Islet of Langerhans (tissue), 1 donor: ENCODE data around the genes SHLD1 and PAK5.

- RRBS, result 20% methylated on average over 19 of the region's 42 CpGs
These were observed 106.7 kb downstream of the GPCPD1 start for GRCh38 chr20:5503770-5504800.

DNA sequence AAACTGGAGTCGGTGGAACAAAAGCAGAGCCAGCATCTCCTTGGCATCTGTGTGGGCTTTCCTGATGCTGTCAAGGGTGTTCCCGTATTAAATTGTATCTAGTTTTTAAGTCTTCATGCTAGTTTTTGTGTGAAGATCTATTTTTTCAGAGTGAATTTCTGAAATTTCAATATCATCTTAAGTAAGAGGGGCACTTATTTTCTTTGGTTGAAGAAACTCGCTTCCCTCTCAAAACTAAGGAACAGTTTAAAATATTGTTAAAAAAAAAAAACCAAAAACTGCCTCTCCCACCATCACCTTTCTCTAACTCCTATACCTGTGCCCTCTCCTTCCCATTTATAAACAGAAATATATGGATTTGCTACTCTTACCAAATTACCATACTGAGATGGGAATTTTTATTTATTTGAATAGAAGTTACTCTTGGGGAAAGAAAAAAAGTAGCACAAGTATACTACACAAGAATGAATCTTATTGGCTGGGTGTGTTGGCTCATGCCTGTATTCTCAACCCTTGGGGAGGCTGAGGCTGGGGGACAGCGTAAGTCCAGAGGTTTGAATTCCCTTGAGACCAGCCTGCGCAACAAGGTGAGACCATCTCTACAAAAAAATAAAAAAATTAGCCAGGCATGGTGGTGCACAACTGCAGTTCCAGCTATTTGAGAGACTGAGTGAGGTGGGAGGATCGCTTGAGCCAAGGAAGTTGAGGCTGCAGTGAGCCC lies 46.6 kb downstream of the GPCPD1 start:
- RRBS, result no CpG with 5 or more reads among the region's 6 CpGs

DNA sequence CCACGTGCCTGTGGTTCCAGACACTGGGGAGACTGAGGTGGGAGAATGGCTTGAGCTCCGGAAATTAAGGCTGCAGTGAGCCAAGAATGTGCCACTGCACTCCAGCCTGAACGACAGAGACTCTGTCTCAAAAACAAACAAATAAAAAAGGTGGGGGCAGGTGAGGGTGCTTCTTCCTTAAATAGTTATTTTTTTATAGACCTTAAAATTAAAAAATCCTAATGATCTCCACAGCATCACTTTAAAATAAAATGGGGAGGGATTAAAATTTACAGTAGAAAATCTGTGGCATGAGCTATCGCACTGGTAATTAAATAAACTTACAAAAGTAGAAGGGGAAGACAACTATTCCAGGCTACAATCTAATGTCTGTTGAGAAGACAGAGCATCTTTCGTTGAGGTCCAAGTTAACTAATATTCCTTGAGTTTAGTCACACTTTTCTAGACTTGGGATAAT lies 36.2 kb downstream of the GPCPD1 start:
- RRBS, result no CpG with 5 or more reads among the region's 5 CpGs

- RRBS, result no CpG with 5 or more reads among the region's 6 CpGs
These were observed 26.2 kb downstream of the GPCPD1 start for GRCh38 chr20:5584486-5585122.

DNA sequence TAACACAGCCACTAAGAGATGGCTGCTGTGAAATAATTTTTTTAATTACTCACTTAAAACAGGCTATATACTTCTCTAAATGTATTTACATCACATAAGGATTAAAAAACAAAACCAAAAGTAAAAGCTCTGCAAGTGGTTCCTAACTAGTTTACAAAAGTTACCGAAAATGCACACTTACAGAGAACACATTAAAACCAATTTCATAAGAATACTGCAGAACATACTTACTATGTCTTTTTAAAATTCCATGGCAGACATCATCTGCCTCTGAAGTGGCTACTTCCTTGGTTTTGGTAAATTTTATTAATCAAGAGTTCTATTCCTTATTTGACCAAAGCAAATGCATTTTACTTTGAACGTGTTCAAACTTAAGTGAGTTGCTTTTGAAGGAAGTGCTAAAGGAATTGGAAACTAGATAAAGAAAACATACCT lies 17.9 kb downstream of the GPCPD1 start:
- RRBS, result no CpG with 5 or more reads among the region's 2 CpGs

DNA sequence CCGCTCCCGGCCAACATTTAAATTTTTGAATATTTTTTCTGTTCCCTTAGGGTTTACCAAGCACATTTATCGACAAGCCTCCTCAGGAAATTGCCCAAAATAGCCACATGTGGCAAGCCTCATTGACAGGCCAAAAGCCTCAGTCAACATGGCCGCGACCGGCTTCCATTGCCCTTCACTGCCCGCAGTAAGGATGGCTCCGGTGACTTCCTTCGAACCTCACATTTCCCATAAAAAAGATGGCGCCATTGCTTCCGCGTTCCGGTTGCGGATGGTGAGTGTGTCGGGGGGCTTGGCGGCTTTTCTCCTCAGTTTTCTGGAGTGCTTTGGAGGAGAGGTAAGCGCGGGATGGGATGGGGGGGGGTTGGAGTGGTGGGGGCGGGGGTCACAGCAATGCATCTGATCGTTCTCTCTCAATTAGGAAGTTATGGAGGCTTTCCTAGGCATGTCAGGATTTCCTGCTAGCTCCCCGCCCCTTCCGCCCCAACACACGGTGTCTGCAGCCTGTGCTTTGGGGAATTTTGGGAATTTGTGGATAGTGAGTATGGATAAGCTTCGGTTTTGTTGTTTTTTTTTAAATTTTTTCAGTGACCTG lies at the start of gene SHLD1:
SHLD1 (plus strand) TSS at position 259 of the 595 bp plus-strand sequence.
- RRBS, result 9% methylated on average over 6 of the region's 24 CpGs

DNA sequence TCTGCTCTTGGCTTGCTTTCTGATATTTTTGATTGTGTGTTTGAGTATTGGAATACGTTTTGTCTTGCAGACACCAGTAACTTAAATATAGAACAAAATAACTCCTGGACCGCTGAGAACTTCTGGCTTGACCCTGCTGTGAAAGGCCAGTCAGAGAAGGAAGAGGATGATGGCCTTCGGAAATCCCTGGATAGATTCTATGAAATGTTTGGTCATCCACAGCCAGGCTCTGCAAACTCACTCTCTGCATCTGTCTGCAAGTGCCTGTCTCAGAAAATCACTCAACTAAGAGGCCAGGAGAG lies 48.4 kb upstream of the CHGB start:
- RRBS, result no CpG with 5 or more reads among the region's 3 CpGs

GRCh38 chr20:6731939-6732498 lies 35.5 kb upstream of the BMP2 start:
- RRBS, result no CpG with 5 or more reads among the region's 4 CpGs

DNA sequence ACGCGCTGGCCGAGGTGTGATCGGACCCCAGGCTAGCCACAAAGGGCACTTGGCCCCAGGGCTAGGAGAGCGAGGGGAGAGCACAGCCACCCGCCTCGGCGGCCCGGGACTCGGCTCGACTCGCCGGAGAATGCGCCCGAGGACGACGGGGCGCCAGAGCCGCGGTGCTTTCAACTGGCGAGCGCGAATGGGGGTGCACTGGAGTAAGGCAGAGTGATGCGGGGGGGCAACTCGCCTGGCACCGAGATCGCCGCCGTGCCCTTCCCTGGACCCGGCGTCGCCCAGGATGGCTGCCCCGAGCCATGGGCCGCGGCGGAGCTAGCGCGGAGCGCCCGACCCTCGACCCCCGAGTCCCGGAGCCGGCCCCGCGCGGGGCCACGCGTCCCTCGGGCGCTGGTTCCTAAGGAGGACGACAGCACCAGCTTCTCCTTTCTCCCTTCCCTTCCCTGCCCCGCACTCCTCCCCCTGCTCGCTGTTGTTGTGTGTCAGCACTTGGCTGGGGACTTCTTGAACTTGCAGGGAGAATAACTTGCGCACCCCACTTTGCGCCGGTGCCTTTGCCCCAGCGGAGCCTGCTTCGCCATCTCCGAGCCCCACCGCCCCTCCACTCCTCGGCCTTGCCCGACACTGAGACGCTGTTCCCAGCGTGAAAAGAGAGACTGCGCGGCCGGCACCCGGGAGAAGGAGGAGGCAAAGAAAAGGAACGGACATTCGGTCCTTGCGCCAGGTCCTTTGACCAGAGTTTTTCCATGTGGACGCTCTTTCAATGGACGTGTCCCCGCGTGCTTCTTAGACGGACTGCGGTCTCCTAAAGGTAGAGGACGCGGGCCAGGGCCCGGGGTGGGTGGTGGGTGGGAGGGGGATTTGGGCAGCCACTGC lies 815 bp downstream of the BMP2 start:
- RRBS, result 3% methylated on average over 11 of the region's 81 CpGs

GRCh38 chr20:7939474-7939722 lies 860 bp downstream of the HAO1 start:
- RRBS, result no CpG with 5 or more reads among the region's 1 CpG

- RRBS, result no CpG with 5 or more reads among the region's 11 CpGs
These were observed 39.2 kb downstream of the TMX4 start for GRCh38 chr20:7980138-7981025.

DNA sequence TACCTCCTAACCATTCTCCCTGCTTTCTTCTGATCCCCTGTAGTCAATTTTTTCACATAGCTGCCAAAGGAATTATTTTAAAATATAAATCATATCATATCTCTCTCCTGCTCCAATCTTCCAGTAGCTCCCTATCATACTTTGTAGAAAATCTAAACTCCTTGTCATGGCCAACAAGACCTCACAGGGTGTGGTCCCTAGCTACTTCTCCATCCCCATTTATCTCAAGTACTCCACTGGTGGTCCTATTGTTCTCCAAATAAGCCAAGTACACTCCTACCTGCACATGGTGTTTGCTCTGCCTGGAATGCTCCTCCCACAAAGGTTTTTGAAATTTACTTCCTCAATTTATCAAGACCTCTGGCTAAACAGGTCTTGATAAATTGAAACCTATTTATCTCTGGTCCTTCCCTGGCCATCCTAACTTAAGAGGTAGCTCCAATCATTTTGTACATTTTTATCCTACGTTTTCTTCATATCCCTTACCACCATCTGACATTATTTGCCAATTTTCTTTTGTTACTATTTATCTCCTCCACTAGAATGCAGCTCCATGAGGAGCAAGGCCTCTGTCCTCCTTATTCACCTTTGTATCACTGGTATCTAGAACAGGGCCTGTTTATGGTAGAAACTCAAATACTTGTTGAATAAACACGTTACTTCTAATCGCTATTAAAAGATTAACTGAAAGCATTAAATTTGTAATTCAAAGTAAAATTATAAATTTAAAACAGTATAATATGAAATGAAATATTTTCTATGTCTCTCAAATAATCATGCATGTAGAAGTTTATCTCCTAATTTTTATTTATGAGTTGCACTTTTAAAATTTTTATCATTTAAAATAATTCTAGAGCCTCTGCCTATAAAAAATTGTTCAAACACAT lies 11.9 kb downstream of the TMX4 start:
- RRBS, result no CpG with 5 or more reads among the region's 3 CpGs

DNA sequence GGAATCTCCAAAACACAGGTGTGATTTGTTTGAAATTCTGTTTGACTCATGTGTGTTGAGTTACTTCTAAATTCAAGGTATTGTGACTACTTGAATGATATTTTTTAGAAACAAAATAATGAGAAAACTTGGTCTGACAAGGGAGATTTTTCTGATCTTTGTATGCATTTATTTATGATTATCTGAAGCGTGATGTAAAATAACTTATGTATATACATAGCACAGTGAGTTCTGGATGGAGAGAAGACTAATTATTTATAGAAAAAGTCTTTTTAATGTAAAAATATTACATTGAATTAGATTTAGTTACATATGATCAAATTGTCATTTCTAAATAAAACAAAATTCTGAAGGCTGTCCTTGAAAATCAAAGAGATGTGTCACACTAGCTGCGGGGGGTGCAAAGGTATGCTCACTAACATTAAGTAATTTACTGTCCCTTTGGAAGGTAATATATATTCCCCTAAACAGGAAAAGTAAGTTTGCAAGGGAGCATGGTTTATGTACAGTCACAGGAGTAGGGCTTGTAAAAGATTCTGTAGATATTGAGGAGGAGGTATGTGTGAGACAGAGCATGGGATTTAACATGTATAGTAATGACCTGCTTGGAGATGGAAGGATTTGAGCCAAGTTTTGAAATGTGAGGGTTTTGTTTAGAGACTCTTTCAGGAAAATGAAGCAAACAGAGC lies 284.2 kb downstream of the PLCB1 start:
- RRBS, result no CpG with 5 or more reads among the region's 2 CpGs

DNA sequence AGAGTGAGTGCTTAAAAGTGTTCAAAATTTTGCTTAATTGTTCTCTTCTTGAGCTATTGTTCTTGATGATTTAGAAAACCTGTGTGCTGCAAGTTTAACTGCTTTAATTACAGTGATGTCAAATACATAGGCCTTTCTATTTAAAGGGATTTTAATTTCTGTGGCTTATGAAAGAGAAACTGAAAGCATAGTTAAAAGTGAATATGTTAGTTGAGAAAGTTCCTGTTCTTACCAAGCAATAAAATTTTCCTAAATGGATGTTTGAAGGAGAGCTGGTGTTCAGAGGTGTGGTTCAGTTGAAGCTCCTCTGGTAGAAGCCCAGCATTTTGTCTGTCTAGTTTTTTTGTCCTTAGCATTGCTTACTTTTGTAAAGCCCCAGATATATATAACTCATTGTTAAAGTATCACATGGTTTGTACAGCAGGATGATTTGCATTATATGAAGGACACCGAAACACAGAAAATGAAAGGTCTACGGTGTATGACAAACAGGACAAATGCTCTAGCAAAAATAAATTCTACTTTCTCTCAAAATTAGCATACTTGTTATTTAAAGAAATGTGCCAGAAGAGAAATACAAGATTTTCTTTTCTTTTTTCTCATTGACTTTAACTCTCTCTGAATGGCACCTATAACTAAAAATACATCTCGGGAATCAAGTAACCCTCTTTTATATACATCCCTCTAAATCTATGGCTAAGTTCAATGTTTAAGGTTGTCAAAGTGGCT lies 466.1 kb upstream of the PLCB4 start:
- RRBS, result no CpG with 5 or more reads among the region's 3 CpGs

DNA sequence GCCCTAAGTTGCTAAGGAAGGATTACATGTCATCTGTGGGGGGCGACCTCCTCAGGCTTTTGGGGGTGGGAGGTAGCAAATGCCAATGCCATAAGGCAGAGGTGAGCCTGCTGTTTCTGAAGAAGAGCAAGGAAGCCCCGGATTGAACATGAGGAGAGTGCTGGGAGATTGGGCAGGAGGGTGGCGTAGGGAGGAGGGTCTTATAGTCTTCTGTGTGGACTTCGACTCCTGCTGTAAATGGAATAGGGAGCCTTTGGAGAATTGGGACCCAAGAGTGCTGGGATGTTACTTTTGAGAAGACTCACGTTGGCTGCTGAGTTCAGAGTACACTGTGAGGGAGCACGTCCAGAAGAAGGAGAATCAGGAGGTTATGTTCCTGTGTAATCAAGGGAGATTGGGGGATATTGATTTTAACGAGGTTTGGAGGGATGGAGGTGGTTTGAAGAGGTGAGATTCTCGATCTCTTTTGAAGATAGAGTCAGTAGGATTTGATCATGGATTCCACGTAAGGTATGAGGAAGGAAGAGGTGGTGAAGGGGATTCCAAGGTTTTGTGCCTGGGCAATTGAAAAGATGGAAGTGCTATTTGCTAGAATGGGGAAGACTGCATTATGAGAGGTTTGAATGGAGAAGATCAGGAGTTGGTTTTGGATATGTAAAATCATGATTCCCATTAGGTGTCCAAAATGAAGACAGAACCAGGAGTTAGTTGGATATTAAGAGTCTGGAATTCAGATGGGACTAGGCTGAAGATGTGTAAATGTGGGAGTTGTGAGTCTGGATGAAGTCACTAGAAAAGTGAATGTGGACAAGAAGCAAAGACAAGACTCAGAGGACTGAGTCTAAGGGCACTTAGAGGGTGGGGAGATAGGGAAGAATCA lies 38.8 kb downstream of the PLCB4 start:
- RRBS, result no CpG with 5 or more reads among the region's 9 CpGs

GRCh38 chr20:9261713-9262301 lies 192.9 kb downstream of the PLCB4 start:
- RRBS, result no CpG with 5 or more reads among the region's 3 CpGs

DNA sequence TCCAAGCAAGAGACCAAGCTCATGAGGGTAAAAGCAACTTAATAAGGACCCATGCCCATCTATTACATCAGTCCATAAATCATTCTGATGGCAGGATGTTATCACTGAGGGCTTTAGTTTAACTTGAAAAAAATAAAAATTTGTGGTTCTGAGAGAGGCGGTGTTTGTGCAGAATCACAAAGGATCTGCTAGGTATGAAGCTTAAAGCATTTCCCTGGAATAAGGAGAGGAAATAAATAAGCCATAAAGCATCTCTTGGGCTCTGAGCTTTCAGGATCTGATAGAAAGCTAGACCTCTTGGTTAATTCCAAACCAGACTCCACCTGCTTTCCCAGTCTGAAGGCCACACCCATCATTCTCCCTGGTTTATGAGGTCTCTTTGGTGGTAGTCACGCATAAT lies 184.5 kb upstream of the LAMP5 start:
- RRBS, result no CpG with 5 or more reads among the region's 2 CpGs

DNA sequence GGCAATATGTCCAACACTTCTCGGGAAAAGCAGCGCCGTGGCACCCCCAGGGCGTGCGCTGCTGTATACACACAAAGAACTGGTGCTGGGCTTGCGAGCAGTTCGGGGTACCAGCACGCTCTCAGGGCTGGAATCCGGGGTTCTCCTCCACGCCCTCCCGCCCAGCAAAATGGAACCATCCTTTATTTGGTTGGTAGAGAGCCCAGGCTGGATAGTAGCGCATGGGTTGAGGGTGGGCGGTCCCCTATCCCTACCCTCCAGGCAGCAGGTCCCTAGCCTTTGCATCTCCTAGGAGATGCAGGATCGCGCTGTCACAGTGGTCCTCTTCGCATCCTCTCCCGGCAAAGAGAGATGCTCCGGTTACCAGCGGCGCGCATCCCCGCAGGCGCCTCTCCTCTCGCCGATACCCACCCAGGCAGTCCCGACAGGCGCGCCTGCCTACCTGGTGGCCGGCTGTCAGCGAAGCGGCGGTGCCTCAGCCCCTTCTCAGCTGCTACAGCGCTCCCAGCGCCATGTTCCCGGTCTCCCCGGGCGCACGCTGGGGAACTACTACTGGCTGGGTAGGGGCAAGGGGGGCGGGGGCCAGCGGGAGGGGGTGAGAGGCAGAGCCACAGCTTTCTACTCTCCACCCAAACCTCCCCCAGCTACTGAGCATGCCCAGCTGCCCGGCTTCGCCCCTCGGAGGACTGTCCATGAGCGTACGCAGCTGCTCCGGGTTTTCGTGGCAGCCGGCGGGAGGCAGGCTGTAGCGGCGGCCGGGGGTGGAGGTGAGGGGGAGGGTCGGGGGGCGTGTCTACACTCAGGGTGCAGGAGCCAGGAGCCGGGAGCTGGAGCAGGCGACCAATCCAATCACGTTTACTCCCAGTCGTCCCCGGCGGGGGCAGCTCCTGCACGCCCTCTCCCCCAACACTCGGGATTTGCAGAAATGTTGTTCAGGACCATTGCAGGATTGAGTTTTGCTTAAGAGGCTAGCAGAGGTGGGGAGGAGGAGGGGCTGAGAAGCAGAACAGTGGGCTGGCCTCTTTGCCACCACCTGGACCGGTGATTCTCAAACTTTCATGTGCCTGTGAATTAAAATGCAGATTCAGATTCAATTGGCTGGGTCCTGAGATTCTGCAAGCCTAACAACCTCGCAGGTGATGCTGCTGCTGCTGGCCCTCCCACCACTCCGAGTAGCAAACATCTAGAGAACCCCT lies at the start of gene PAK5:
PAK5 (minus strand) TSS at position 757 of the 1,196 bp plus-strand sequence.
- RRBS, result 3% methylated on average over 30 of the region's 65 CpGs

- RRBS, result no CpG with 5 or more reads among the region's 12 CpGs
These were observed 86.7 kb upstream of the SNAP25 start for GRCh38 chr20:10131687-10132568.

DNA sequence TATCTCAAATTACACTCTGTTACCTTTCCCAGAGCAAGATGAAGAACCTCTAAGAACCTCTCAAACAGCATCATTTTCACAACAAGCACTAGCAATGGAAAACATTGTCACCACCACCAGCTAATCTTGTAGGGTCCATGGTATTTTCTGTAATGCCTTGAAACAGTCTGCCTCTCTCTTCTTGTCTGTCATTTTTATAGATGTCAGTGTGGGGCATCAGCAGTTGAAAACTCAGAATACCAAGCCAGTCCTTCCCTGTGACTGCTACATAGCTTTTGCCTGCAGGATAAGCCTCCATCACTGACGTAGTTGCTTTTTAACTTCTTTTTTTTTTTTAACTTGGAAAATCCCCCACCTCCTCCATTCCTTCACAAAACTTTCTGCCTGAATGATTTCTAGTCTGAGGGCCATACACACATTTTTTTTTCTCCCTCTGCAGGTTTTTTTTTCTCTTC lies 2.3 kb upstream of the SNAP25 start:
- RRBS, result no CpG with 5 or more reads among the region's 1 CpG